Occipital lobe (tissue), 2 donors: ENCODE measurements around a stretch of chr5.

DNA sequence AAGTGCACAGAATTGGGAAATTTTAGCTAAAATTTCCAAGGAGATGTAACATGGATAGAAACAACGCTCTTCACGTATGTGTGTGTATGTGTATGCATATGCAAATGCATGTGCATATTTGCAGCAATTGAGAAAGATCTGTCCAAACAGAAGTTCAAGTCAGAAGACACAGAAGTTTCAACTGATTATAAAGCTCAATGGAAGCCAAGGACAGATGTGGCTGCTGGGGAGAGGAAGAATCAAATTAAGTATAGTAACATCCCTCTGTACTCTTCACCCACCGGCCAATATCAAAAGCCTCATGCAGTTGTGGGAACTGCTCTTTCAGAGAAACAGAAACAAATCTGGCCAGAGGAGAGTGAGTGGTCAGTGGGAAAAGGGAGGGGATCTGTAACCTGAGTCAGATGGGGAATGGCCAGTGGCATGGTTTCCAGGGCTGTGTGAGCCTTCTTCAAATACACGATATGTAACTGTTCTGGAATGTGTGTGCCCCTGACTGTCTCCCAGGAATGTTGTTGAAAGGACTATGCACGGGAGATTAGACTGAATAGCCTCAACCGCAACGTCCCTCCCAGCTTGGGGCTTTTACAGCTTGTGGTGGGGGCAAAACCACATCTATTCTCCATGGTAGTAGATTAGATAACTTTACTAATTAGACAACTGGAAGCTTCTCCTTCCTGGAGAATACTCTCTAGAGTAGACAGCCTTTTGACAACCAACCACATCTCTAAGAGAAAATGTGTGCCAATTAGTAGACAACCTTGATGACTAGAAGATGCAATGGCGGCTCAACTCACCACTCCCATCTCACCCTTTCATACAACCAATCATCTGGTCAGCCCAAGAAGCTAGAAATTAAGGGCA is 60.8 kb downstream of the SH3TC2 start:
- RAMPAGE, long total RNA = no peak

- RAMPAGE, long total RNA = no peak
These were observed 15.9 kb upstream of the ABLIM3 start for GRCh38 chr5:149125328-149125814.

GRCh38 chr5:149138113-149138684 is 3.1 kb upstream of the ABLIM3 start:
- RAMPAGE, long total RNA = no peak

- RAMPAGE, long total RNA = no peak
These were observed 10.4 kb downstream of the ABLIM3 start for GRCh38 chr5:149151575-149152179.

DNA sequence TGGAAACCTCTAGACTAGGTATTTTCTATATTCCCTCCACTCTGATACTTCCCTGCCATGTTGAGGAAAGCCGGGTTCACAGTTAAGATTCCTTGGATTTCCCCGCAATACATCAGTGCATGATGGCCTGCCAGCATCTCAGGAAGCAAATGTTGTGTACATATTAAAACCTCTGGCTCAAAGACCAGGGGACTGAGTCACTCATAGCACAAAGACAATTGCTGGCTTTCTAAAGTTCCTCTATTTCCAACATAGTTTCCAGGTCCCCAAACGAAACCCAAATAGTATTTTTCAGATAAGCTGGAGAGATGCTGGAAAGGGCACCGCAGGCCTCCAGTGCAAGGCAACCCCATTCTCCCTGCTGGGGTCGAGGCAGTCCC is 33.0 kb downstream of the ABLIM3 start:
- RAMPAGE, long total RNA = no peak

DNA sequence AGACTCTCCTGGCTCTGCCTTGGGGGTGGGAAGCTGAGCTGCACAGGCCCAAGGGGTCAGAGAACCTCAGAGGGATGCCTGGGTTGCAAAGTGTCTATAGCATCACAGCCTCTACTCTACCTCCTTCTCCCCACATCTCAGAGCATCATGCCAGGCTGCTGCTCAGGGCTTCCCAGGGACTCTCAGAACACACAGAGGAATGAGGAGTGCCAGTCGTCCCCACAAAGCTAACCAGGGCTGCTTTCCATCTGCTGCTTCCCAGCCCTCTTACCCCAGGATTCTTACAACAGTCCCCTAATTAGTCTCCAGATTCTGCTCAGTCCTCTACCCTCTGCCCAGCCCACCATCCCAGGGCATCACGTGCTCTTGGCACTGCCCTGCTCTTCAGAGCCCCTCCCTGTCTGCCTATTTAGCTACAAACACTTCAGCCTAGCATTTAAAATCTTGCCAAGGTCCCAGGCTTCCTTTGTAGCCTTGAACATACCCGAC is 54.3 kb upstream of the AFAP1L1 start:
- RAMPAGE, long total RNA = no peak

GRCh38 chr5:149310884-149311378 is 34.4 kb upstream of the GRPEL2 start:
- RAMPAGE, long total RNA = no peak

GRCh38 chr5:149387939-149388594 is 9.0 kb upstream of the IL17B start:
- RAMPAGE, long total RNA = no peak

DNA sequence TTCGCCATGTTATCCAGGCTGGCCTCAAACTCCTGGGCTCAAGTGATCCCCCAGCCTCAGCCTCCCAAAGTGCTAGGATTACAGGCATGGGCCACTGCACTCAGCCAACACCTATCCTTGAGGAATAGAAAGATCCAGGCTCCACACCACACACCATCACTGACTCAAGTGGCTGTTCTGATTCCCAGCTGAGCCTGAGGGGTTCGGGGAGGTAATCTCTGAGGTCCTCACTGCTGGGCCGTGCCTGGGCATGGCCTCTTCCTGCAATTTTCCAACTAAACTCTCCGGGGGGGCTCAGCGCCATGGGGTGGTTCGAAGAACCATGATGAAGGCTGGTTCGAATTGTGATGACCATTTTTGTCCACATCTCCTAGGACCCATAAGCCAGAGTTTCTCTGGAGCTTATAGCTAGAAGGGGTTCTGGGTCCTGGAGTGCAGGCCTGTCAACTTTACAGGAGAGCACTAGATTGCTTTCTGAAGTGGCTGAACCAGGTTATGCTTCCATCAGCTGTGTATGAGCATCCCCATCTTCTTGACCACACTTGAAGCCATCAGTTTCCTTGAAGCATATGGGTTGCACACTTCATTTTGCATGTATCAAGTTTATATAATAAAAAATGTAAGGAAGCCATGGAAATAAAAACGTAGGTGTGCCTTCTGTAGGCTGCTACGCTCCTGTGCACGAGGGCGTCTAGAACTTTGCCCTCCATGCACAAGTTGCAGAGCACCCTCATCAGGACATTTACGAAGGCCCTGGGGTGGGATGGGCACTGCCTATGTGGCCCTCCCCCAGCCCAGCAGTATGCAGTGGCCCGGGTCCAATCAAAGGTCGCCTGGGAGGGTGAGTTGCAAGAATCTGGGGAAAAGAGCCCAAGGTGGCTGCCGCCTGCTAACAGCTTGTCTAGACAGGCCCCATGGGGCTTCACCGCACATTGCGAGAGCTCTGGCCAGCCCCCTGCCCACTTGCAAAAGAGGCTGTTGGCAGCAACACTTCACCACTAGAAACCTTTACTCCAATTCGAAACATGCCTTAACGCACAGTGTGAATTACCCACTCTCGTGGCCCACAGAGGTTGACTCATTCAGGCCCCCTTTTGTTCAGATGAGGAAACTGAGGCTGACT is 31.3 kb upstream of the IL17B start:
- RAMPAGE, long total RNA = no peak

- RAMPAGE, long total RNA = no peak
These were observed 44.8 kb upstream of the IL17B start for GRCh38 chr5:149423804-149424372.

- RAMPAGE, long total RNA = no peak
These were observed 62.3 kb downstream of the CSNK1A1 start for GRCh38 chr5:149488567-149489726.

GRCh38 chr5:149550650-149551259 is 484 bp downstream of the CSNK1A1 start:
- RAMPAGE, long total RNA = no peak

GRCh38 chr5:149616559-149616854 is 35.2 kb downstream of the ARHGEF37 start:
- RAMPAGE, long total RNA = no peak

DNA sequence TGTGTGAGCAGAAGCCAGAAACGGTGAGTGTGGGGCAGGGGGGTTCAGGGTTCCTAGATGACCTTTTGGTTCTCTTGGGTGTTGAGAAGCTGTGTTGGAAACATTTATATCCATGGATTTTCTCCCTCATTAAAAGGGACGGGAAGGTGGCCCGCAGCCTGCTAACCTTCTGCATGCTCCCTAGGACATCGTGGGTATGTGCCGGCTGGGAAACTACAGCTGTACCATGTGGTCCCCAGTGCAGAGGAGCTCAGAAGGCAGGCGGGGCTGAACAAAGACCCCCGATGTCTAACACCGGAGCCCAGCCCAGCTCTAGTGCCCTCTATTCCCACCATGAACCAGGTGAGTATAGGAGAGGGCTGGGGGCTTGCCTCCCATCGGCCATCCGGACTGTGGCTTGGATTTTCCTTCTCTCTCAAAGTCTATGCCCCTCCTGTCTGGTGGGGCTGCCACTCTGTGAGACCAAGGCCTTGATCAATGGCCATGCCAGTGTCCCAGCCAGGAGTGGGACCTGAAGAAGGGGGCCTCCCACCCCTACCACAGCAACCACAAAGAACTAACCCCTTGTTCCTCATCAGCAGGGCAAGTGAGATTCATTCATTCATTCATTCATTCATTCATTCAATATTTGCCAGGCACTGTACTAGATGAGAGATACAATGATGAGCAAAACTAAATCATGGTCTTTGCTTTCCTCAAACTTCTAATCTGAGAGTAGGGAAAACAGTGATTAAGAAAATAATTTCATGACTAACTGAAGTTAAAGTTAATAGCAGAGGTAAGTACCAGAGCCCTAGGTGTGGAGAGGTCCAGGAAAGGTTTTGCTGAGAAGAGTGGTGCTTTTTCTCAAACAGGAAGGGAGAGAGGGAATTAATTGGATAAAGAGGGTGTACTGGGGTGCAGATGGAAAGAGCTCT is 47.6 kb downstream of the ARHGEF37 start:
- RAMPAGE, long total RNA = no peak

- RAMPAGE, long total RNA = no peak
These were observed 51.3 kb downstream of the ARHGEF37 start for GRCh38 chr5:149632243-149633443.

- RAMPAGE, long total RNA = no peak
These were observed 71.8 kb upstream of the PPARGC1B start for GRCh38 chr5:149658199-149658728.

- RAMPAGE, long total RNA = no peak
These were observed 27.5 kb upstream of the PPARGC1B start for GRCh38 chr5:149702674-149702987.

DNA sequence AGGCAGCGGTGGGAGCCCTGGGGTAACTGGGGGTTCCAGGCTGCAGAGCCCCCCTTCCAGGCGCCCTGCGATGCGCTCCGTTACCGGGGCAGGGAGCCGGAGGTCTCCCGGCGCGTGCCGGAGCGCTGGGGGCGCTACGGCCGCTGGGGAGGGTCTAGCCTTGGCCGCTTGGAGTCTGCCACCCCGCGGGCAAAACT is 288 bp downstream of the PPARGC1B start:
- RAMPAGE, long total RNA = no peak

GRCh38 chr5:149776477-149777078 is 46.5 kb downstream of the PPARGC1B start:
- RAMPAGE, long total RNA = no peak

- RAMPAGE, long total RNA = no peak
These were observed 63.1 kb downstream of the PPARGC1B start for GRCh38 chr5:149792936-149793819.